Panc1 (cell line): ENCODE measurements around a stretch of chr20.

DNA sequence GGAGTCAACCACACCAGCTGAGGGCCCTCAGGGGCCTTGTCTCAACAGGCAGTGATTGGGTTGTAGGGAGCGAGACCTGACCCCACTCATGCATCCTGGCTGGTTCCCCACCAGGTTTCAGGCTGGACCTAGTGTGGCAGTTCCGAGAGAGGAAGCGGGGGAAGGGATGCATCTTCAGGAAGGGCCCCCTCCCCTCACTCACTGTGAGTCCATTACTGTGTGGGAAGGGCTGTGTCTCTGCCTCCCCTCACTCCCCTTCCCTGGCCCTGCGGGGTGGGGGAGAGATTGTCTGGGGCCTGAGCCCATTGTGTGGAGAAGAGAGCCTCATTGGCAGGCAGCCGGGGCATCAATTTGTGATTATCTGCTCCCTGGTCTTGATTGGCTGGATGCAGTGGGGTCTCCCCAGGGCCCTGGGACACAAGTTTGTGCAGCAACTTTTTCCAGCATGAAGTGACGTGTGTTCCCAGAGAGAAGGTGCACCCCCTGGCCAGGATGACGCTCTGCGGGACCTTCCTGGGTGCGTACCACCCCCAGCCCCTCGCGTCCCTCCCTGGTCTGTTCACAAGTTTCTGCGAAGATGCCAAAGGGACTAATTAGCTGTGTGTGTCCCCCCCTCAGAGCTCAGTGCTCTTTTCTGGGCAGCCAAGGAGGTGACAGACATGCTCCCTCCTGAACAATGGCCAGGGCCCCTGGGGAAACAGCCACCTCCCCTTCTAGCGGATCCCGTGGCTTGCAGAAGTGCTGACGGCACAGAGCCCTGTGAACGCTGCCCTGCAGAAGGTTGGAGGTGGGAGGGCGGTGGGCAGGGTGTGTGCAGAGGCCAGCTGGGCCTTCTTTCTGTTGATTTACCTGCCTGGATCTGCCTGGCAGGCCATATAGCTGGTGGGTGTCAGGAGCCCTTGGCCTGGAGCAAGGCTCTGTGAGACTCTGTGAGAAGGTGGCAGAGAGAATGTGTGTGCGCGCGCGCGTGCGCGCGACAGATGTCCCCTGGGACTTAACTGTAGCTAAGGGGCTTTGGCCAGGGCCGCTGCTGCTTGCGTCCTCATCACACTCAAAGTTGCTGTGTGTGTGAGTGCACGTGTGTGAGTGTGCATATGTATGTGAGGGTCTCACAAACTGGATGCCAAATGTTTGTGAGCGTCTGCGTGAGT, 3.8 kb upstream of the MYT1 start:
- RRBS, 2 experiments = no CpG with 5 or more reads among the region's 30 CpGs

- RRBS, 2 experiments = no CpG with 5 or more reads among the region's 23 CpGs
Measured at GRCh38 chr20:64164916-64165811, 912 bp downstream of the MYT1 start.

DNA sequence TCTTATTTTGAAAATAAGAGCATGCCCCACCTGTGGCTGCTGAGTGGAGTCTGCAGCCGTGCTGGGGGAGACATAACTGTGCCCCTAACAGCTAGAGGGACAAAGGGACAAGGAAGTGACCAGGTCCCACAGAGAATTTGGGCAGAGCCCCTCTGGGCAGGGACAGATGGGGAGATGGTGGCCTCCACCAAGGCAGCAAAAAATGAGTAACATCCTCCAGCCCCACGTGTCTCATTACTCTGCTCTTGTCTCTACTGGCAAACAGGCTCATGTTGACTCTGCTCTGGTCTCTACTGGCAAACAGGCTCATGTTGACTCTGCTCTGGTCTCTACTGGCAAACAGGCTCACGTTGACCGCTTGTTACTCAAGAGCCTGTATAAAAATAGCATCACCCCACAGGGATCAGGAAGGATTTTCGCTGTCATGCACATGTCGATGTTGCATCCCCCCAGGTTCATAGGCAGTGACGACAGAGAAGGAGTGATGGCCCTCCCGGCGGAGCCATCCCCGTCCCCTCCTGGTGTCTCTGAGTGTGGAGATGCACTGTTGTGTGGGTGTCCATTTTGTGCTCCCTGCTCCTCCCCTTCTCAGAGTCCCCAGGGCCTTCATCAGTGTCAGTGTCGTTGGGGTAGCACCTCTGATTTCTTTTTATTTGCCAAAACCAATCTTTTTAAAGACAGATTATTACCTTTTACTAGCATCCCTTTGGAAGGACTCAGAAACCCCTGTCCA, 17.2 kb upstream of the PCMTD2 start:
- RRBS, 2 experiments = no CpG with 5 or more reads among the region's 11 CpGs